Neural crest cell (in vitro differentiated cells): ENCODE results near the genes STK35, SNRPB, NOP56, LZTS3 and ATRN.

DNA sequence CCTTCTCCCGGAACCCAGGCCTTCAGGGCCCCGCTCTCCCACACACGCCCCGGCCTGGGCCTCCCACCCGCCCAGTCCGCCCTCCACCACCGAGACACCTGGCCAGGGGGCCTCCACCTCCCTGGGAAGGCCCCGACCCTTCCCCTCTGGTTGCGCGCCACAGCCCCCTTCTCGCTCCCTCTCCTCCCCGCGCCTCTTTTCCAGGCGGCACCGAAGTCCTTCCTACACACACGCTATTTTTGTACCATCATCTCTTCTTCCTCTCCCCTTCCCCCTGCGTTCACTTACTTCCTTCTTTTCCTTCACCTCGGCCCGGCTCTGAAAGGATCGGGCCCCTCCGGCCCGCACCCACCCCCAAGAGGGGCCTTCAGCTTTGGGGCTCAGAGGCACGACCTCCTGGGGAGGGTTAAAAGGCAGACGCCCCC, 1.4 kb upstream of the SIRPA start:
- PRO-cap, result no peak

- PRO-cap, result no peak
Observed at GRCh38 chr20:1898107-1898597, 2.9 kb downstream of the SIRPA start.

DNA sequence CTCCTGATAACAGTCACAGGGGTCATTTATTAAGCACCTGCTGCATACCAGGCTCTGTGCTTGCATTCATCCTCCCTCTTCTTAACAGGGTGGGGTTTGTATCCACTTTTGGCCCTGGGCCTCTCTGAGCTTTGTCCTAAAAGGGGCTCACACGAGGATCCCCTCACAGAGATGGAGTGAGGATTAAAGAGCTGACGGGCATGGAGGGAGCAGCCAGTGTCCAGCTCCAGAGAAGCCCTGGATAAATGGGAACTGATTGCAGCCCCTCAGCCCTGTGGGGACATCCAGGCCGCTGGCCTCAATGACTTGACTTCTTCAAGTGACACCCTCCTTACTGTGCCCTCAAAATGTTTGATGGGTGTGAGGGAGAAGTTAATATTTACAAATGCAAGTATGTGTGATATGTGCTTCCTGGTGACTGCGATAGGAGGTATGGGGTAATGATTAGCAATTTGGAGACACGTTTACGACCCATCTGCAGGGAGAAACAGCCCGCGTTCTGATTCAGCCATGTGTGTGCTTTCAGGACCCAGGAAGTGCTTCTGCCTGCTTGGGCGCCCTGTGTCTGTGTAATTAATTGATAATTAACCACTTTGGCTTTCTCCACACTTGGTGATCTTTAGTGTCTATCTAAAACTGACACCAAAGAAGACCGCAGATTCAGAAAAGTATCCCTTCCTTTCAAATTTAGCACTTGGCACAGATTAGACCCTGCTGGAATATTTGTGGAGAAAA, 24.9 kb downstream of the SIRPA start:
- PRO-cap, result no peak

GRCh38 chr20:1939539-1939910, 44.3 kb downstream of the SIRPA start:
- PRO-cap, result no peak

GRCh38 chr20:2101441-2102491, at the start of gene STK35:
TSS of gene STK35 (plus strand) at chr20:2101827.
- PRO-cap, result bidirectional peak, plus-strand start at chr20:2101522, minus-strand start at chr20:2101326; bidirectional peak, plus-strand start at chr20:2101827, minus-strand start at chr20:2102035; bidirectional peak, plus-strand start at chr20:2102662, minus-strand start at chr20:2102256

DNA sequence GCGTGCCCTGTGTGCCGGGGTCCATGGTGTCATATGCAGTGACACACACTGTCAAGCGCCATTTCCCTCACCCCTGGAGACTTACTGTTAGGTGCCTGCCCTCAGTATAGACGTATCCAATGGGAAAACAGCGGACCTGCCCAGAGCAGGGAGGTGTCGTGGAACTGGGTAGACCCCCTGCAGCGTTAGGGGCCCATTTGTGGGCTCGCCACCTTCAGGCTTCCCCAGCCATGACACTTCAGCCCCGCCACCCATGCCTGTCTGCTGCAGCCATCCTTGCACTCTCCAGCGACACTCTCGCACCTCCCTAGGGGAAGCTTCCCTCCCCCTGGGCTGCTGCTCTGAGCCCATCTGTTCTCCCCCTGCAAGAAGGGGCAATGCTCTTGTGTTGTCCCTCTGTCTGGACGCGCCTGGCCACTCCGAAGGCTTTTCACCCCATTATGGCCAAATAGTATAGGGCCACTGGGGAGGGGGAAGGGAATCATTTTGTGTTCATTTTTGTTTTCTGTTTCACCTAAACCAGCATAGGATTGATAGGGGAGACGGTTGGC, 43.3 kb downstream of the STK35 start:
- PRO-cap, result no peak

- PRO-cap, result no peak
Observed at GRCh38 chr20:2261235-2261451, 34.7 kb upstream of the TGM3 start.

DNA sequence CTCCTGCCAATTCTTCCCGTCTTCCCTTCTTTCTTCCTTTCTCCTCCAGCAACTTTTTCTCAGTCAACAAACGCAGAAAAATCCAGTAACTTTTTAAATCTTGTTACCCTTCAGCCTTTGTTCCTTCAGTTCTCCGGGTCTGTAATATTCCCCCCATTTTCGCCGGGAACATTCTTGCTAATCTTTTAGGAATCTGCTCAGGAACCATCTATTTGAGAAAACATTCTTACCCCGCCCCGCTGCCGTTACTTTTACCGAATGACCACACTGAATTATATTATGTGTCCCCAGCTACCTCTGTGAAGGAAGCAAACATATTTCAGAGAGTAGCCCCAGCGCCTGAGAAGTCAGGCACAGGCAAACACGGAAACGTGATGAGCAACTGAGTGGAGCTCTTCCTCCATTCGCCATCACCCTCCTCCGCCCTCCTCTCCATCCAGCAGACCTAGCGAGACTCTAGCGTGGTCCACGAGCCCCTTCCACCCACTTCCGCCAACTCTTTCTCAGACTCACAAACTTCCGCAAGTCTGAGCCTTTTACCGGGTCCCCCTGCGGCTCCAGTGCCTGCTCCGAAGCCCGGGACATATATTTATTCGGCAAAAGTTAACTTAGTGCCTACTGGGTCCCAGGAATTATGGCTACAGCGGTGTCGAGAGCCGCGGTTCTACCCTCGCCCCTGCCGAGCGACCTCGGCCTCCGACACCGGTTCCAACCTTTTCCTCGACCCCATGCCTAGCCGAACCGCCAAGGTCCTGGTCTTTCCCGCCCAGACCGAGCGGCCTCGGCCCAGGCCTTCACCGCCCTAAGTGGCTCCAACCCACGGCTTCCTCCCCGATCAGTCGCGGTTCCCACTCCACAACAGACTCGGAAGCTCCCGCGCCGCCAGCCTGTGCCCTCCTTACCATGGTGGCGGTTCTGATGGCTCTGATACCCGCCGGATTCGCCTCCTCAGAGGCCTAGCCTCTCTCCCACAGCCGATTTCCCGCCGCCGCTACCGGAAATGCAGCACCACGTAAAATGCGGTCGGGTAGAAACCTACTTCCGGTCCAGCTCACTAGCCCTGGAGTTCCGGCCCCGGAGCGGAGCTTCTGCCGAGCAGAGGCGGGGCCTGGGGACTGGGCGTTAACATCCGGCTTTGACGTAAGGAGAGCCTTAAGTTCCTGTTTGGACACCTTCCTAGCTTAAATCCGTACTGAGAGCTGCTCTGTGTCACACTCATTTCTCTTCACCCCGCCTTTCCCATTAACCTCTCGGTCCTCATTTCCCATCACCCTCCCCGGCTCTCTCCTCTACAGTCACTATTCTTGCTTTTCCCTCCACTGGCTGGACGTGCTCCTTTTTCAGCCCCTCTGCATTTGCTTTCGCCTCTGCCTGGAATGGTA, at the start of gene SNRPB:
Gene SNRPB, minus strand, starts transcription at position 1,004 of the 1,382 bp plus-strand sequence.
- PRO-cap, result bidirectional peak, plus-strand start at position 525 of the sequence, minus-strand start at position 422 of the sequence; bidirectional peak, plus-strand start at position 750 of the sequence, minus-strand start at position 754 of the sequence; unidirectional peak, minus-strand start at position 808 of the sequence; bidirectional peak, plus-strand start at position 1,184 of the sequence, minus-strand start at position 993 of the sequence

DNA sequence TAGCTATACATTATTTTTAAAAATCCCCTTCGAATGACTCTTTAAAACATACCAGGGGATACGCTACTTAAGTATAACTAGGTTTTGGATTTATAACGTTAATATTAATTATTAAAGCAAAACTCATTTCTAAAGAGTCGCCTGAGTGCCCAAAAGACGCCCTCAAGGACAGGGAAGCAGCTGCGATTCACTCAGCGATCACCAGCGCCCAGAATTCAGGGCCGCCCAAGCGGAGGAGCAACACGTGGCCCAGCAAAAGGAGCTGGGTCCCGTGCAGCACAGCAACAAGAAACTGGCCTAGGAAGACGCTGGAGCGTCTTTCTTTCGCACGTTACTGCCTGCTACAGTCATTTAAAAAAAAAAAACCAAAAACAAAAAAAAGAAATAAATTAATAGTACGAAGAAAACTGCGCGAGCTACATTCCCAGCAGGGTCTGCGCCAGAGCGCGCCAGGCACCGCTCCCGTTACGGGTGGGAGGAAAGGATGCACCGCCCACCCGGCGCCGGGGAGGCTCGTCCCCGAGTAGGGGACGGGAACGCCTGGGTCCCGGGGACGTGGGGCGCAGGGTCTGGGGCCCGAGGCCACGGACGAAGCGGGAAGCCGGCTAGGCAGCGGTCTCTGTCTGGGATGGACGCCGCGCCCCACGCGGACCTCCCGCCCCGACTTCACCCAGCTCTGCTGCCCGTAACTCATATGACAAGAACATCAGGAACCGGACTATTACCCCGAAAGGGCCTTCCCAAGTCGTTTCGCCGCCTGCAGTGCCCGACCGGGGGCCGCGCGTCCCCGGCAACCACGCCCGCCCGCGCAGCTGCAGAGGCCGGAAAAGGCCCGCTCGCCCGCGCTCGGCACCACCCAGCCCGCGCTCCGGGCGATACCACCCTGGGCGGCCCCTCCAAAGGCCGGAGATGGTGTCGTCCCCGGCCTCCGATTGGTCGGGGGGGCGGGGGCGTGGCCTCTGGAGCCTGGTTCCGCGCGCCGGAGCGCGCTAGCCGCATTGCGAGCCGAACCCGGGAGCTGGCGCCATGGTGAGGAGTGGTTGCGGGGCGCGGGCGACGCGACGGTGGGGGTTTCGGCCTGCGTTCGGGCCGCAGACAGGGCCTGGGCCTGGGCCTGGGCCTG, at the start of gene NOP56:
Gene NOP56, plus strand, starts transcription at position 998 of the 1,123 bp plus-strand sequence.
- PRO-cap, result bidirectional peak, plus-strand start at position 214 of the sequence, minus-strand start at position 189 of the sequence; bidirectional peak, plus-strand start at position 1,017 of the sequence, minus-strand start at position 696 of the sequence

GRCh38 chr20:2657400-2658212, 5.2 kb downstream of the NOP56 start:
- PRO-cap, result no peak

DNA sequence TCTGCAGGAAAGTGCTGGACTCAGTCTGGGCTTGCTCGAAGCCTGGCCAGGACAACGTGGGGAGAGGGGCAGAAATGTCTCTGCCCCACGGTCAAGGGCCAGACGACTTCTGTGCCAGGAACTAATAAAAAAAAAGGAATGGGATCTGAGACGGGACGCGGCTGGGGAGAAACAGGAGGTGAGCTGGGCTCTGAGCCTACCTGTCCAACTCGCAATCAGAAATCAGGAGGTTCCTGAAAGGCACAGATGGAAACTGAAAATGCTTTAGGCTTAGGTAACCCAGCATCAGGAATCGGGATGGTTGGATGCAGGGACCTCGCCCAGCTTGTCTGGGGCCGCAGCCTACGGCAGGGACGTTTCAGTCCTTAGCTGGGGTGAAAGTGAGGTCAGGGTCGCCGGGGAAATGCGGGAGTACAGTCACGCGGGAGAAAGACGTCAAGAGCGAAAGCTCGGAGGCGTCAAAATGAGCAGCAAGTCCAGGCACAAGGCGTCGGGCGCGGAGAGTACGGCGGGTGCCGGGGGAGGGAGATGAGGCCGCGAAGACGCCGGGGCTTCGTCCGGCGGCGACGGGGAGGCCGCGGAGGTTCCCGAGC, 618 bp upstream of the EBF4 start:
- PRO-cap, result unidirectional peak, plus-strand start at position 461 of the sequence; unidirectional peak, plus-strand start at position 502 of the sequence

DNA sequence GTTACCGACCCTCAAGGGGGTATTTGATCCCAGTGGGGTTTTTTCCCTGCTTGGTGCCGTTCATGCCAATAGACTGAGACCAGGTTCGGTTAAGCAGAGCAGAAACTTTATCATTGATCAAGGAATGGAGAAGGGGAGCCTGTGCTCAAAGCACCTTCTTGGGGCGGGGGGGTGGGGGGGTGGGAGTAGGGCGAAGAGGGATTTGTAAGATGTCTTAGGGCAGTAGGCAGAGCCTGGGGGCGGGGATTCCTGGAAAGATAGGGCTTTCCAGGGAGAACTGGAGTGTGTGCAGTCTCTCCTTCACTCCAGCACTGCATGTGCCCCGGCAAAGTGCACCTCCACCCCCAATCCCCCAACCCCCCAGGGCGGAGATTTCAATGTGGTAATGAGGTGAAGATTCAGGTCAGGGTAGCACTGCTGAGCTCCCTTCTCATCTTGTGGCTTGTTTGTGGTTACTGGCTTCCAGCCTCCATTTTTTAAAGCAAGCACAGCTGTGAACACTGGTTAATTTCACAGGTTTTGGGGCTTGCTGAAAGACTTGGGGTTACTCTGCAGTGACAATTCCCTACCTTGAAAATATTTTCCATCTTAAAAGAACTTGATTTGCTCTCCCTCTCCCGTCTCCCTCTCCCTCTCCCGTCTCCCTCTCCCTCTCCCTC, 5.9 kb downstream of the TMEM239 start:
- PRO-cap, result no peak

- PRO-cap, result no peak
Observed at GRCh38 chr20:2836005-2836582, 4.4 kb downstream of the PCED1A start.

GRCh38 chr20:2871607-2872144, 1.6 kb upstream of the PTPRA start:
- PRO-cap, result no peak

- PRO-cap, result no peak
Observed at GRCh38 chr20:3020999-3021588, 22.3 kb upstream of the GNRH2 start.

- PRO-cap, result bidirectional peak, plus-strand start at chr20:3173377, minus-strand start at chr20:3173141; bidirectional peak, plus-strand start at chr20:3173757, minus-strand start at chr20:3173510; bidirectional peak, plus-strand start at chr20:3174007, minus-strand start at chr20:3173969
Observed at GRCh38 chr20:3173318-3174230, at the start of gene LZTS3. TSS of gene LZTS3 (minus strand) at chr20:3173549.

- PRO-cap, result bidirectional peak, plus-strand start at chr20:3406820, minus-strand start at chr20:3406829; bidirectional peak, plus-strand start at chr20:3407358, minus-strand start at chr20:3407047
Observed at GRCh38 chr20:3406270-3407278, 895 bp downstream of the DNAAF9 start.

DNA sequence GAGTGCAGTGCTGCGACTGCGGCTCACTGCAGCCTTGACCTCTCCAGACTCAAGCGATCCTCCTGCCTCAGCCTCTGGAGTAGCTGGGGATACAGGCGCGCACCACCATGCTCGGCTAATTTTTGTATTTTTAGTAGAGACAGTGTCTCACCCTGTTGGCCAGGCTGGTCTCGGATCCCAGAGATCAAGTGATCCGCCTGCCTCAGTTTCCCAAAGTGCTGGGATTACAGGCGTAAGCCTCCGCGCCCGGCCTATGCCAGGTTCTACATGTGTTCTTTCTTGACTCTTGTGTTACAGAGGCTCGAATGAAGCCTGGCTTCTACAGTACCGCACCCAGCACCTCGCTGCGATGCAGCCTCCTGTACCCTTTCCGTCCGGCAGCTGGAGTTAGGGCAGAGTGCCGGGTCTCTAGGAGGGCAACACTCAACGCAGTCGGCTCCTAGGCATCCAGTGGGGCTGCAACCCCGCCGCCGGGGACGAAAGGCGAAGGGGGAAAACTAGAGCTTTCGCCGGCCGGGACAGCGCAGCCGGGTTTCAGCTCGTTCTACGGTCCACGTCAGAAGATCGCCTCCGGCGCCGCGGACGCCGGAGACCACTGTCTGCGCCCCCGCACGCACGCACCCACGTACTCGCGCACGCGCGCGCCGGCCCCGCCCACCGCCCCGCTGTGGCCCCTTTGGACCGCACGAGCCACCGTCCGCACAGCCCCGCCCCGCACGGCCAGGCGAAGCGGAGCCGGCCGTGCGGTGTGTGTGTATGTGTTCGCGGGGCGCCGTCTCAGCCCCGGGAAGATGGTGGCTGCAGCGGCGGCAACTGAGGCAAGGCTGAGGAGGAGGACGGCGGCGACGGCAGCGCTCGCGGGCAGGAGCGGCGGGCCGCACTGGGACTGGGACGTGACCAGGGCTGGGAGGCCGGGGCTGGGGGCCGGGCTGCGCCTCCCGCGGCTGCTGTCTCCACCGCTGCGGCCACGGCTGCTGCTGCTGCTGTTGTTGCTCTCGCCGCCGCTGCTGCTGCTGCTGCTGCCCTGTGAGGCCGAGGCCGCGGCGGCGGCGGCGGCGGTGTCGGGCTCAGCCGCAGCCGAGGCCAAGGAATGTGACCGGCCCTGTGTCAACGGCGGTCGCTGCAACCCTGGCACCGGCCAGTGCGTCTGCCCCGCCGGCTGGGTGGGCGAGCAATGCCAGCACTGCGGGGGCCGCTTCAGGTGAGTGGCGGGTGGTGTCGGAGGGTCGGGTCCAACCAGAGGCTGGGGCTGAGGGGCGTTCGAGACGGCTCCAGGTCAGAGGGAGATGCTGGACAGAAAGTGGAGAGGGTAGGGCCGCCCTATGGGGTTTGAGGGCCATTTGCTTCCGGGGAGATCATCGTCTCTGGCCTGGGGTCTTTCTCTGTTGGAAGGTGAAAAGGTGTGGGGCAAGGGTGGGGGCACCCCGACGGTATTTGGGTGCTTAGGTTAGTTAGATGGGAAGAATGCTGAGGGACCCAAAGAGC, at the start of gene ATRN:
Gene ATRN, plus strand, starts transcription at position 702 of the 1,485 bp plus-strand sequence.
- PRO-cap, result bidirectional peak, plus-strand start at position 761 of the sequence, minus-strand start at position 597 of the sequence

- PRO-cap, result no peak
Observed at GRCh38 chr20:3473043-3474015, 2.5 kb downstream of the ATRN start.

DNA sequence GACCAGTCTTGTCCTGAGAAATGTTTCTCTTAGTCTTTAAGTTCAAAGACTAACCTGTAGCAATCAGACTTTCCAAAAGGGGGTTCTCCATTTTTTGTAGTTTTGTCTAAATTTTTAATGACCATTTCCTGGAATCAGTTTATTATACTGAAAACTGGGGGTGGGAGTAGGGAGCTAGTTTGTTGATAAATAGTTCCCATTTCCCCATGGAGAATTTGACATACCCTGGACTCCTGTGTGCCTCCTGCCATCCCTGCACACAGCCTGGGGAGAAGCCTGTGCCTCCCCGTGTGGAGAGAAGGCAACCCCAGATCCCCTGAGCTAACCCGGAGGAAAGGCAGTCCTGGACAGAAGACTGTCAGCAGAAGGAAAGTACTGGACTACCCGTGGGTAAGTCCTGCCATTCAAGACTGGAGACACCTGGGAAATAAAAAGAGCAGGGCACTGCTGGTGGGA, 13.5 kb downstream of the GFRA4 start:
- PRO-cap, result no peak